Non-pigmented ciliary epithelial cell (primary cell): ENCODE data around the genes FAM83F and MCHR1.

- RRBS, result no CpG with 5 or more reads among the region's 7 CpGs
These were observed 12.6 kb upstream of the MIEF1 start for GRCh38 chr22:39489460-39489975.

GRCh38 chr22:39933567-39934303 is 26.5 kb upstream of the TMA7B start:
- RRBS, result no CpG with 5 or more reads among the region's 13 CpGs

DNA sequence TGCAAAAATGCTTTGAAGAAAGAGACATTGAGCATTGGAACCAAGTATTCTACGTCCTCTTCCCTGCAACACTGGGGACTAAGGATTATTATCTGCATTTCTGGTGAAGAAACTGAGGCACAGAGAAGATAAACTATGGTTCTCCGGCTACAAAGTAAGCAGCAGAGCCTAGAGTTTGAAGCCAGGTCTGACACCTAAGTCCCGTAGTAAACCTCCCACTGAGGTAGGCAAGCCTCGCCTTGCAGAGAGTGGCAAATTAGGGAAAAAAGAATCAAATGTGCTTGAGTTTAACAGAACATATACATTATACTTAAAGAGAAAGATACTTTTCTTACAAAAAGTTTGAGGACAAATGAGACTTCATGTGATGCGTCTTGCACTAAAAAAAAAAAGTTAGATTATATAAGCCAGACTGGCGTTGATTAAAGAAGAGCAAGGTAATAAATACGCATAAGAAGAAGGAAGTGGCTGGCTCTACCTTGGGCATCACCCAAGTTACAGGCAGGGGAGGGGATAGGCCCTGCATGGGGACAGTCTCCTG is 22.5 kb upstream of the TMA7B start:
- RRBS, result no CpG with 5 or more reads among the region's 7 CpGs

- RRBS, result no CpG with 5 or more reads among the region's 7 CpGs
These were observed 3.5 kb upstream of the FAM83F start for GRCh38 chr22:39991251-39991622.

DNA sequence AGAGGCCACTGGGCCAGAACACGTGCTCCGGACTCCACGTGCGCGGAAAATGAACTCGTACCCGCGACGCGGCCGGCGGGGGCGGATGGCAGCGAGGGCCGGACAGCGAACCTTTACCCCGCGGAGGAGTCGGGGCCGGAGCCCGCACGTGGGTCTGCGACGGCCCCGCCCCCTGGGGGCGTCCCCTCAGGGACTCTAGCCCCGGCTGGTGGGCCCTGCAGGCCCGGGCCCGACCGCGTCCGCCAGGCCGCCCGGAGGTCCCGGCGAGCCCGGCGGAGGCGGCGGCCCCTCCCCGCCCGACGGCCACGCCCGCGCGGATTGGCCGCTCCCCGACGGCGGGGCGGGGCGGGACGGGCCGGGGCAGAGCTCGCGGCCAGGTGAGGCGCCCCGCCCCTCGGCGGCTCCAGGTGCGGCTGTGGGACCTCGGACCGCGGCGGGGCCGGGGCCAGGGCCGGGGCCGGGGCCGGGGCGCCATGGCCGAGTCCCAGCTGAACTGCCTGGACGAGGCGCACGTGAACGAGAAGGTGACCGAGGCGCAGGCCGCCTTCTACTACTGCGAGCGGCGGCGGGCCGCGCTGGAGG is at the start of gene FAM83F:
TSS of gene FAM83F (plus strand) at position 385 of the 582 bp plus-strand sequence.
- RRBS, result 5% methylated on average over 48 of the region's 85 CpGs

- RRBS, result no CpG with 5 or more reads among the region's 5 CpGs
These were observed 3.2 kb downstream of the FAM83F start for GRCh38 chr22:39997966-39998353.

- RRBS, result no CpG with 5 or more reads among the region's 5 CpGs
These were observed 88.6 kb downstream of the FAM83F start for GRCh38 chr22:40083048-40083981.

GRCh38 chr22:40128899-40129651 is 48.6 kb upstream of the TNRC6B start:
- RRBS, result no CpG with 5 or more reads among the region's 9 CpGs

DNA sequence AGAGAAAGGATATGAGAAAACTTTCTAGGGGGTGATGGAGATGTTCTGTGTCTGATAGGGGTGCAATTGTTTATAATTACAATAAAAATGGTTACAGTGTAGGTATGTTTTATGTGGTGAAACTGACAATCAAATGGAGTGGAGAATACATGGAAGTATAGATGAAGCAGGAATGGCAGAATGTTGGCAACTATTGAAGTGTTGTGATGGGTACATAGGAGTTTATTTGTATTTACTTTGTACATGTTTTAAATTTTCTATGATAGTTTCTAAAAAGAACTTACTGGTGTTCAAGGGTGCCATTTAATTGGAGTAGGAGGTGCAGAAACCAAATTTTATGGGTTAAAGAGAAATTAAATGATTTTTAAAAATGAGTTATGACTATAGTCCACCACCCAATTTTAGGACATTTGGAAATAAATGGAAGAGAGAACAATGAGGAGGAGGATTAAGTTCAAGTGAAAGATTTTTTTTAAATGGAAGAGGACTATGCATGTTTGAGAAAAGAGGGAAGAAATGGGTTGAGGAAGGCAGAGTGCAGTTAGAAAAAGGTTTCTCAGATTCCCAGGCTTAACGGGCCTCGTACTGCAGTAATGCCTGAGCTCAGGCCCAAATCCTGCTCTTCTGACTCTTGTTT is 48.0 kb upstream of the TNRC6B start:
- RRBS, result no CpG with 5 or more reads among the region's 2 CpGs

GRCh38 chr22:40194167-40194541 is 16.4 kb downstream of the TNRC6B start:
- RRBS, result no CpG with 5 or more reads among the region's 6 CpGs

- RRBS, result no CpG with 5 or more reads among the region's 2 CpGs
These were observed 20.3 kb downstream of the TNRC6B start for GRCh38 chr22:40197950-40198566.

- RRBS, result no CpG with 5 or more reads among the region's 9 CpGs
These were observed 23.3 kb upstream of the ADSL start for GRCh38 chr22:40323056-40323408.

DNA sequence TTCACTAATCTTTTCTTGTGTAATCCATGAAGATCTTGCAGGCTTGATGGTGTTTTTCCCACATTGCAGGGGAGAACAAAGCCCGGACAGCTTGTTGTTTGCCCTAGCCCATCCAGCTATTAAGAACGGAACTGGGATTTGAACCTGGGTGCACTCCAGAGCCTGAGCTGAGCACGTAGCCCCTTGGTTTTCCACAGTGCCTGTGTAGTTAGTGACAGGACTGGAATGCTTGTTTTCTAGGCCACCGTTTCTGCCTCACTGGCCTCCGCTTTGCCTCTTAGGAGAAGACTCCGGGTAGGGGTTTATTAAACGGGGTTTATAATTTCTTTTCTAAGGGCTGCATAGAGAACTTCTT is 736 bp downstream of the ADSL start:
- RRBS, result no CpG with 5 or more reads among the region's 7 CpGs

DNA sequence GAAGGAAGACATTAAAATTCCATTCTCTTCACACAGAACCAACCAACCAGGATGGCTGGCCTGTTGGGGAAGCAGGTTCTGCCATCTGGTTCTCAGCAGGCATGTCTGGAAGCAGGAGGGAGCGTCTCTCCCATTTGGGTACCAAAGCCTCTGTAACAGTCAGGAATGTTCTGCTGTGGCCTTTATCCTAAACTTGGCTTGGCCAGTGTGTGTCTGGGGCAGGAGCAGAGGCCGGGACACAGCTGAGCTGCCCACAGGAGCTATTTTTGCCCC is 29.2 kb downstream of the SGSM3 start:
- RRBS, result no CpG with 5 or more reads among the region's 2 CpGs

- RRBS, result no CpG with 5 or more reads among the region's 14 CpGs
These were observed 92.8 kb downstream of the SGSM3 start for GRCh38 chr22:40462937-40463761.

GRCh38 chr22:40552093-40552344 is 84.5 kb downstream of the MRTFA start:
- RRBS, result no CpG with 5 or more reads among the region's 8 CpGs

DNA sequence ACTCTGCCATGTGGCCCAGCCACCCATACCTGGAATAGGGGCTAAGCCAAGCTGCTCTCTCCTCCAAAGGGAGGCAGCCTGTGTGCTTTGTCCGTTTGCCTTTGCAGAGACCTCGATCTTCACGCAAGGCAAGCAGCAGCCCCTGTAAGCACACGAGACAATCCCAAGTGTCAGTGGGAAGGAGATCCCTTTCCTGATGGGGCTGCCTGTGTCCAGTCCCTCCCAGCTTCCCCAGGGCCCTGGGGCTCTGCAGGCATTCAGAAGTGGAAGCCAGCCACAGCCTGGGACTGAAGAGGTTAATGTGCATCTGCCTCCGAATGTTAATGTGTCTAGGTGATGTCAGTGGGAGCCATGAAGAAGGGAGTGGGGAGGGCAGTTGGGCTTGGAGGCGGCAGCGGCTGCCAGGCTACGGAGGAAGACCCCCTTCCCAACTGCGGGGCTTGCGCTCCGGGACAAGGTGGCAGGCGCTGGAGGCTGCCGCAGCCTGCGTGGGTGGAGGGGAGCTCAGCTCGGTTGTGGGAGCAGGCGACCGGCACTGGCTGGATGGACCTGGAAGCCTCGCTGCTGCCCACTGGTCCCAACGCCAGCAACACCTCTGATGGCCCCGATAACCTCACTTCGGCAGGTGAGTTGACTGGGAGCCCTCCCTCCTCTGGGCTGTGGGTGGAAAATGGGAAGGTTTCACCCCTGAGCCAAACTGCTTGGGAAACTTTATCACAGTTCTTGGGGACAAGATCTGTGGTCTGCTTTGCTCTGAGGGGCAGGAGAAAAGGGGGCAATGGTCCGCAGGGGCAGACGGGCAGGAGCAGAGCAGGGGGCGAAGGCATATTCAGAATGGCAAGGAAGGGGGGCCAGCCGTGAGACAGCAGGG is at the start of gene MCHR1:
TSS of gene MCHR1 (plus strand) at position 375 of the 871 bp plus-strand sequence.
- RRBS, result 1% methylated on average over 6 of the region's 25 CpGs

DNA sequence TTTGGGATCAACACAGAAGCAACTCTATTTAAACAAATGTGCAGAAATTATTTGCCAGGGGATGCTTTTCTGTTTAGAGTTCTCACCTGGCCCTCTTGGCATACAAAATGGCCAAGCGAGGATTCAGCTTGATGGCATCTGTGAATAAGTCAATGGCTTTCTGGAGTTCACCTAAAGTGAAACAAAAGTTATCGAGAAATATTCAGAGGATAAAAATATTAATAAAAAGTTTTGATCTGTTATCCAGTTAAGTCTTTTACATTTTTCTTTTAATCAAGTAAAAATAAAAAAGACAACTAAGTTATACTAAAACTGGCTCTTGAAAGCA is 16.5 kb upstream of the SLC25A17 start:
- RRBS, result no CpG with 5 or more reads among the region's 2 CpGs

DNA sequence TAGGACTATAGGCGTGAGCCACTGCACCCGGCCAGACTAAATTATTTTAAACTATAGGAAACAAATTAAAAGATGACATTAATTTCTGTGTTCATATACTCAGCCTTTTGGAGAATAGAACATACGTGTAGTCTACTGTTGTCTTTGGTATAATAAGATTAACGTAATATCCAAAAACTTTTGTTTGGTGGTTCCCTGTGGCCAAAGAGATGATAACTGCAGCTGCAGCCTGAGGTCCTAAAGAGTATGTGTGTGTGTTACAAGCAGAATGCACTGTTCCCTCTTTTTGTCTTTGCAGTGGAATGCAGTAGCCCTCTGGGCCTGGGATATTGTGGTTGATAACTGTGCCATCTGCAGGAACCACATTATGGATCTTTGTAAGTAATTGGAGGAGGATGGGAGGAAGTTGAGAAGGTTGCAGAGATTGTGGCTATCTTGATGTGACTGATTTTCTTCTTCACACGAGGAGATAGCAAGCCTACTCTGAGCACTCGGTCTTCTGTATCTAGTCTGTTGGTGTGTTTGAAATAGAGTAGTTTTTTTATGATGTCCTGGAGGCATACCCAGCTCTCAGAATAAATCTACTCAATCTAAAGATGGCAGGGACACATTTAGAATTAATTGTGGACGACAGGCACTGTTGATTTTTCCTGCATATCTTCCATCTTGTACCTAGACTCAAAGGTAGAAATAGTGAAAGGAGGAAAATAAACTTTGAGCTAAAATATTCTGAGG is 2.2 kb downstream of the RBX1 start:
- RRBS, result no CpG with 5 or more reads among the region's 7 CpGs

DNA sequence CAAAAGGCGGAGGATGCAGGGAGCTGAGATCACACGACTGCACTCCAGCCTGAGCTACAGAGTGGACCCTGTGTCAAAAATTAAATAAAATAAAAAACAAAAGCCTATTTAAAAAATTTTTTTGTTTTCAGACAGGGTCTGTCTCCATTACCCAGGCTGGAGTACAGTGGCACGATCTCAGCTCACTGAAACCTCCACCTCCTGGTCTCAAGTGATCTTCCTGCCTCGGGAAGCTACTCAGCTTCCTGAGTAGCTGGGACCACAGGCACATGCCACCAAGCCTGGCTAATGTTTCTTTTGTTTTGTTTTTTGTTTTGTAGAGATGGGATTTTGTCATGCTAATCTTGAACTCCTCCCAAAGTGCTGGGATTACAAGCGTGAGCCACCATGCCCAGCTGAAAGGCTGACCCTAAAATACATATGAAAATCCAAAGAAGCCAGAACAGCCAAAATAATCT is 20.5 kb upstream of the L3MBTL2 start:
- RRBS, result no CpG with 5 or more reads among the region's 5 CpGs